Peritoneum (tissue), 1 donor: ENCODE data around the gene TMOD2.

DNA sequence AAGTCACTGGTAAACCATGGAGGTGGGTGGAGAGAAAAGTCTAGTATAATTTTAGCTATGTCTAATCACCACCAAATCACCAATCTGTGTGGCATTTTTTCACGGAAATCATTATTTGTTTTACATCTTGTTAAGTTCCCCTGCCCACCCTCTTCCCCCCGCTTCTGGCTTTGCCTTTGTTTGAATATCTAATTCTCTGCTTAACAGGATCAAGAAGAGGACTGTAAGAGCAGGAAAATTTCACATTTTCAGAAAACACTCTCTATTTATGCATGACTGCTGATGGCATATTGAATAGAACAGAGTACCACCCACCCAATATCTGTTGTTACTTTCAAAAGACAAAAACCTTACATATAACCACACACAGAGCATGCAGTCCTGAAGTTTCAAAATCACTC lies 17.3 kb downstream of the COPS2 start:
- PRO-cap = no peak

GRCh38 chr15:49246726-49247373 lies 76.8 kb downstream of the GALK2 start:
- PRO-cap = no peak

DNA sequence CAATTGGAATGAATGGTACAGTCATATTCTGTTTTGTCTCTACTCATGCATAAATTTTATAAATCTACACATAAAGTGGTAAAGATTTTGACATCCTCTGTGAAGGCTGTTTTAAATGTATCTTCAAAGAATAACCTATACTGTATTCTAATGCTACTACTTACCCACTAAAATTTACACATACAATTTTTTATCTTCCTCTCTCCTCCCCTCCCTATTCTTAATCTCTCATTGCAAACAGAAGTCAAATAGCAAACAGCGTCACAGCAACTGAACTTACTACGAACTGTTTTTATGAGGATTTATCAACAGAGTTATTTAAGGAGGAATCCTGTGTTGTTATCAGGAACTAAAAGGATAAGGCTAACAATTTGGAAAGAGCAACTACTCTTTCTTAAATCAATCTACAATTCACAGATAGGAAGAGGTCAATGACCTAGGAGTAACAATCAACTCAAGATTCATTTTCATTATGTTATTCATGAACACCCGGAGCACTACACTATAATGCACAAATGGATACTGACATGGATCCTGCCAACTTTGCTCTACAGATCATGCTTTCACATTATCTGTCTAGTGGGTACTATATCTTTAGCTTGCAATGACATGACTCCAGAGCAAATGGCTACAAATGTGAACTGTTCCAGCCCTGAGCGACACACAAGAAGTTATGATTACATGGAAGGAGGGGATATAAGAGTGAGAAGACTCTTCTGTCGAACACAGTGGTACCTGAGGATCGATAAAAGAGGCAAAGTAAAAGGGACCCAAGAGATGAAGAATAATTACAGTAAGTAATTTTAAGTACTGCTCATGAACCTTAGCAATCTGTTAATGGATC lies 971 bp downstream of the FGF7 start:
- PRO-cap = no peak

- PRO-cap = no peak
Measured at GRCh38 chr15:50088432-50088821, 30.6 kb downstream of the ATP8B4 start.

DNA sequence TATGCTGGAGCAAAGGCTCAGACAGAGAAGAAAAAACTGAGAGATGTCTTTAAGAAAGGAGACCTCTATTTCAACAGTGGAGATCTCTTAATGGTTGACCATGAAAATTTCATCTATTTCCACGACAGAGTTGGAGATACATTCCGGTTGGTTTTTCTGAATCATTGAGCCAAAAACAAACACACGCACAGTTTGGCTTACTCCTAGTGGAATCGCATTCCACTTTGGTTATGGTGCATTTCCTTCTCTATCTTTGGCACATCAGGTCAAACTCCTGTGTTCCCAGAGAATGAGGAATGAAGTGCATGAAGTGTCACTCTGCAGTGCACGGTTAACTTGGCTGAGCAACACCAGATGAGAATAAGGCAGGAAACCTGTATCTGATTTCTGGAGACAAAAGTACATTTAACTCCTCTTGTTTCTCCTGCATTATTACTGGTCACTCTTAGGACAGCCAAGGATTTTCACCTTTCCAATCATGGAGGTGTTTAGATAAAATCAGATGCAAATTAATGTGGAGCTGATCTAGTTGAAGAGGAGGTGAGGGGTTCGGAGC lies 38.4 kb downstream of the HDC start:
- PRO-cap = no peak

- PRO-cap = no peak
Measured at GRCh38 chr15:50238468-50238778, 27.1 kb downstream of the HDC start.

- PRO-cap = no peak
Measured at GRCh38 chr15:50289276-50289946, 23.9 kb upstream of the HDC start.

DNA sequence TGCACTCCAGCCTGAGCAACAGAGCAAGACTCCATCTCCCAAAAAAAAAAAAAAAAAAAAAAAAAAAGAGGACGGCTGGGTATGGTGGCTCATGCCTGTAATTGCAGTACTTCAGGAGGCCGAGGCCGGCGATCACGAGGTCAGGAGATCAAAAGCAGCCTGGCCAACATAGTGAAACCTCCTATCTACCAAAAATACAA lies 51.1 kb downstream of the TRPM7 start:
- PRO-cap = no peak

DNA sequence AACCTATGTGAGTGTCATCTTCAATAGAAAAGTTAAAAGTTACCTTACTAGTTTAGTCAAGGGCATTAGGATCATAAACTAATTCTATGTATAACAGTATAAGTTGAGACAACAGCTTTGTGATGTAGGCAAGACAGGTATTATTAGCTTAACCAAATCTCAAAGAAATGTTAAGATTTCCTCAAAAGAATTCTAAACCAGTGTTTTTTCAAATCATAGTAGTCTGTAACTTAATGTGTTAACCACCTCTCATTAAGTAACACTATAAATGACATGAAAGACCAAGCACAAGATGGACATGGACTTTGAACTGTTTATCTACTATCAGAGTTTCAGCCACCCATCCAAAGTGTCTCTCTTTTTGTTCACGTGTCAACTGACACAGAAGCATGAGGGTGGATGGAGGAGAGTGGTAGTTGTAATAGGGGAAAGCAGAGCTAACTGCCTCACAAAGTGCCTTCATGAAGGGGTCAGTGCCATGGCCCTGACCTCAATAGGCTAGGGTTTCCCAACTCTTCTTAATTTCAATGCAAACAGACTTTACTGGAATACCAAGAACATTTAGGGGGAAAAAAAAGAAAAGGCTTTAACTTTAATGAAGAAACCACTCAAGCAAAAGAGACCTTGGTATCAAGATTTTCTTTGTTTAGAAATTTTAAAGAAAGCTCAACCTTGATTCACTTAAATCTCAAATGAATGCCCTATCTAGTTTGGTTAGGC lies 32.1 kb upstream of the TRPM7 start:
- PRO-cap = no peak

GRCh38 chr15:51114361-51114837 lies 19.7 kb upstream of the TNFAIP8L3 start:
- PRO-cap = no peak

DNA sequence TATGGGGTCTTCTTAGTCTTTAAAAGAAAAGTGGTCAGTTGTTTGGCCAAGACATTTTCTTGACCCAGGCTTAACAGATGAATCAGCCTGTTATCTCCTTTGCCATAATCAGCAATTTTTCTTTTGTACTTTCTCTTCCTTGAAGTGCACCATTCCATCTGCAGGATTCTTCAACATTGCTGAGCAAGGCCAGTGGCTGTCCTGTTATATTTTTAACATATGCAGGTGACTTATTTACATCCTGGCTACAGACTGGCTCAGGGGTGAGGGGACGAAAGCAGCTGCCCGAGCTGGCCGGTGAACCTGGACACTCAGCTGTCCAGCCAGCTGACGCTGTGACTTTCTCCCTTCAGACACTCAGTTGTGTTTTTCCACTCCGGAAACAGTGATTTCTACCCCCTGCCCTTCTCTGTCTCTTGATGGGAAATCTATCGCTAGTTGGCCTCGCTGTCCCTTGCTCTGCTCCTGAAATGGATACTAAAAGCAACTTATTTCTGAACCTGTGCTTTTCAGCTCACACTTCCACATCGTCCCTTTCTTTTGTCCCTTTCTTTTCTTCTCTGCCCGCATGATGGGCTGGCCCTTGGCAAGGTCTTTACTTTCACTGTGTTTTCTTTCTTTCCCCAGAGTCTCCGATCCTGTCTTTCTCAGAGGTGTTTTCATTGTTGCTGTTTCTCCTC lies 96.6 kb upstream of the TNFAIP8L3 start:
- PRO-cap = no peak

GRCh38 chr15:51603475-51603929 lies 19.1 kb downstream of the DMXL2 start:
- PRO-cap = no peak

GRCh38 chr15:51621589-51622261 lies 846 bp downstream of the DMXL2 start:
- PRO-cap = no peak

DNA sequence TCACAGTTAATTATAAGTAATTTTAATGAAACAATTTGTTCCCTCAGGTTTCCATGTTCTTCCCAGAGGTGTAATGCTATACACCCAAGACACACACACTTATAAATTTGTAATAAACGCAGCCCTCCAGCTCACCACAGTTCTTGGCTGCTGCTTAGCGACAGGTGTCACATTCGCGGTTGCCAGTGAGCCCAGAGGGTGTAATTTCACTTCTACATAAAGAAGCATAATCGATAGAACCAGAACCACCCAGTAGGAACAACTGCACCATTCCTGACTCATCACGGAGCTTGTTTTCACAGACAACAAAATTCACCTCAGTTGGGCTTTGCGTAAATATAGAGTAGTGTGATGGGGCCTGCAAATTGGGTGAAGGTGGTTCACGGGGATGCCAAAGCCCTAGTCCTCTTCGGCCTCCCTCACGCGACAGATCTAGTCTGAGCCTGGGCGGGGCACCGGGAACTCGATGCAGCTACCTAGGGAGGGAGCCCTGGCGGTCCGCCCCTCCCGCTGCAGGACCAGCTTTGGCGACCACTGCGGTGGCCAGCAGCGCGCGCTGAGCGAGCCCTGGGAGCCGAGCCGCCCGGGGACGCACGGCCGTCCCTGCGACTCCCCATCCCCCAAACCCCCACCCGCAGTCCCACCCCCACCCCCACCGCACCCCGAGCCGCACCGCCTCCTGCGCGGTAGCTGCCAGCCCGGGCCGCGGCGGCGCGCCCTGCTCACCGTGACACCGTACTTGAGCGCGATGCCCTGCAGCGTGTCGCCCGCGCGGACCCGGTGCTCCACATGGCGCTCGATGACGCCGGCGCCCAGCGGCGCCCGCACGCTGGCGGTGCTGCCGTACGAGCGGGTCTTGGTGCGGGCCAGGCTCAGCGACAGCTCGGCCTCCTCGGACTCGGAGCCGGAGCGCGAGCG lies 572 bp downstream of the LYSMD2 start:
- PRO-cap = no peak

GRCh38 chr15:51751040-51751785 lies at the start of gene TMOD2:
Gene TMOD2 (plus strand): TSS chr15:51751597.
- PRO-cap = no peak

GRCh38 chr15:51907347-51907605 lies 64.3 kb downstream of the LEO1 start:
- PRO-cap = no peak

GRCh38 chr15:51981576-51981837 lies 9.9 kb upstream of the LEO1 start:
- PRO-cap = no peak

DNA sequence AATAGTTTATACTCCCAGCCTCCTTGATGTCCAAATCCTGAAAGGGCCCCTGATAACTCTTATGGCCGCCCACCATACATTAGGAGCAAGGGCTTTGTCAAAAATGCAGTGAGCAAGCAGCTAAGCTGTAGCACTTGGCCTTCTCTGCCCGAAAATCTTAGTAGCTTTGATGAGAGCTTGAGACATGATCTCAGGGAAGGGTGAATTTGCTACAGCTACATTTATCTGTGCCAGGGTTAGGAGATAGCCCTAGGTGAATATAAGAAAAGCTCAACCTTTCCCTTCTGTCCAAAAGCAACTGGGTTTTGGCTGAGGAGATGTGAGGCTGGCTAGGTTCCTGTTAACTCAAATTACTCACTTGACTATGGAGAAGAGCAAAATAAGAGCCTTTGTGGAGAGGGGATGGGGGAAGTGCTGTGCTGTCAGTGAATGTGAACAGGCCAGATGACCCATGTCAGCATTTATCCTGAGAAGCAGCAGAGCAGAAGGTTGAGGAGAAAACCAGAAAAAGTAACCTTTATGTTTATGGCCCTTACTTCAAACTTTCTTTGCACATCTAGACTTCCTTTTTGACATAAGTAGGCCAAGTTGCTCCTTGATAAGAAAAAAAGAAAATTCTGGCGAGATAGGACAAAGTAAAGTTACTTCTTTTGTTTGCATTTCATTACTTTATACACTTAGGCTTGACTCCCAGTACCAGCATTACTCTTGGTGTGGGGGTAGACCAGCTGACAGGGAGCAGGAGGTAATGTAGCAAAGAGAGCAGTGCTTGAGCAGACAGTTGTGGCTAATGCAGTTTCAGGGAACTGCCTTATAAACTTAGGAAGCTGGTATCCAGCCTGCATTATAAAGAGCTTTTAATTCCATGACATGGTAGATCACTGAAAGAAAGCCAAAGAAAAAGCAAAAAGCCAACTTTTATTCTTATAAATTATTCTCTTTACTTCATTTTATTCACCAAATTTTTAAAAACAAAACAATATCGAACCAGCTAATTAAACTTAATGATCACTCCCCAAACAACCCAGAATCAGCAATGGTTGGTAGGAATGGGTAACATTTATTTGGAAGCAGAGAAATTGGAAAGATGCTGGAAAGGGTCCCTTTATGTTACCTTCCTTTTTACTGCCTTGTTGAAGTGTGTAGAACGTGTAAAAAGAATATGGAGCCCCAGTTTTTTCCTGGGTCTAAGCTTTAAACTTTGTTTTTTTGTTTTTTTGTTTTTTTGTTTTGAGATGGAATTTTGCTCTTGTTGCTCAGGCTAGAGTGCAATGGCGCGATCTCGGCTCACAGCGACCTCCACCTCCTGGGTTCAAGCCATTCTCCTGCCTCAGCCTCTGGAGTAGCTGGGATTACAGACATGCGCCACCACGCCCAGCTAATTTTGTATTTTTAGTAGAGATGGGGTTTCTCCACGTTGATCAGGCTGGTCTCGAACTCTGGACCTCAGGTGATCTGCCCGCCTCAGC lies 21.5 kb downstream of the MAPK6 start:
- PRO-cap = no peak

GRCh38 chr15:52045512-52046740 lies 26.9 kb downstream of the MAPK6 start:
- PRO-cap = no peak

DNA sequence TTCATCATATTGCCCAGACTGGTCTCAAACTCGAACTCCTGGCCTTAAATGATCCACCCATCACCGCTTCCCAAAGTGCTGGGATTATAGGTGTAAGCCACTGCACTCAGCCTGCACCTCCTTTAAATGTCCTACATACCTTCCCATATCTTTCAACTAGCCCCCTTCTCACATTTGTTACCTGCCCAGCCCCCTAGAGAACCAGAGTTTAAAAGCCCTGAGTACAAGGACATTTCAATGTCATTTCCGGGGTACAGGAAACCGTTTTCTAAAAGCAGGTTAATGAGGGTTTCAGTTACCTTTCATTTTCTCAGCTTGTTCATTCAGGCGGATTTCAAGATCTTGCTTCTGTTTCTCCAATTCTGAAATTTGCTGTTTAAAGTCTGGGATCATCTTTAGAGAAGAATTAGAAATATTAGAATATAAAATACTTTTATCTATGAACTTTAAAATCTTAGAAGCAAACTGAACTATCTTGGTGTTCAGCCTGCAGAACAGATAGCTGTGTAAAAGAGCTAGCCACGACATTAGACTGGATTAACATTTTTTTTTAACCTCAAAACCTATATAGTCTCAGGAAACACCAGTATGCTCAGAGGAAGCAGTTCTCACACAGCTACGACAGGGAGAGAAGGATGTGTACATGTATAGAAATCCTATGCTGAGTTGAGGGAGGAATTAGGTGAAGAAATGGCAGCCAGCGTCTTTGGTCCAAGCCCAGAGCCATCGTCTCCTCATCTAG lies 29.8 kb upstream of the GNB5 start:
- PRO-cap = no peak